Cardiac ventricle fibroblast (primary cell): ENCODE measurements around the gene IFITM10.

GRCh38 chr11:1685738-1686074, 11.3 kb upstream of the KRTAP5-6 start:
- RAMPAGE, long total RNA: no peak

GRCh38 chr11:1748941-1749598, 1.3 kb downstream of the IFITM10 start:
- RAMPAGE, long total RNA: no peak

GRCh38 chr11:1750388-1751245, at the start of gene IFITM10:
Gene IFITM10 (minus strand): TSS chr11:1750595.
- RAMPAGE, long total RNA: no peak

DNA sequence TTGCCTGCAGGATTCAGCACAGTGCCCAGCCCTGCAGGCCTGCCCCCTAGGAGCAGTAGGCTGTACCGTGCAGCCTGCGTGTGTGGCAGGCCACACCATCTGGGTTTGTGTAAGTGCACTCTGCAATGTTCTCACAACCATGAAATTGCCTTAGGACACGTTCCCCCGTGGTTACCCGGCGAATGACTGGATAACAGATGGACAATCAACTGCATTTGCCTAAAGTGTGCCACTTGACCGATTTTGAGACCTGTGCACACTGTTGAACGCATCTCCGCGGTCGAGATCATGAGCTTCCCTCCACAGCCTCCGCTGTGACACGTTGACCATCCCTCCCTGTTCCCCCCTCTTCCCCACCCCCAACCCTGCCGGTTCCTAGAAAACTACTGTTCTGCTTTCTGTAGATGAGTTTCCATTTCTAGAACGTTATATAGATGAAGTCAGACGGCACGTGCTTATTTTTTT, 22.1 kb upstream of the CTSD start:
- RAMPAGE, long total RNA: no peak

DNA sequence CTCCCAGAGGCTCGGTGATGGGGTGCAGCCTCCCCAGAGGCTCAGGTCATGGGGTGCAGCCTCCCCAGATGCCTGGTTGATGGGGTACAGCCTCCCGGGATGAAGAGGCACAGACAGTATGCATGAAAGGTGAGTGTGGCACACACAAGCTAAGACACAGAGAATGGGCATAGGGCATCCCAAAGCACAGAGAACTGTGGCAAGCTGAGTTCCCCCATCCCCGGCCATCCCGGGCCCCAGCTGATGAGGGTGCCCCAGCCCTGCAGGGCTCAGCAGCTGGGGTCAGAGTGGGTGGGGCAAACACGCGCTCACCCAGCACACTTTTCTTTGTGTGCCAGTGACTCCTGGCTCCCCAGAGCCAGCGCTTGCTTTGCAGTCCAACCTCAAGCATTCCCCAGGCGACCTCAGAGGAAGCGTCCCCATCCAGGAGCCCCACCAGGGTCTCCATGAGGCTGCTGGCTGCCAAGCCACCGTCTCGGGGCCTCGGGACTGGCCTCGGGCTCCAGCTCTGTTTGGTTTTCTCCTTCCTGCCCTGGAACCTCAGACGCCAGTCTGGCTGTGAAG, 4.7 kb upstream of the SYT8 start:
- RAMPAGE, long total RNA: no peak

- RAMPAGE, long total RNA: no peak
These were observed 18.3 kb downstream of the PRR33 start for GRCh38 chr11:1873072-1874135.

DNA sequence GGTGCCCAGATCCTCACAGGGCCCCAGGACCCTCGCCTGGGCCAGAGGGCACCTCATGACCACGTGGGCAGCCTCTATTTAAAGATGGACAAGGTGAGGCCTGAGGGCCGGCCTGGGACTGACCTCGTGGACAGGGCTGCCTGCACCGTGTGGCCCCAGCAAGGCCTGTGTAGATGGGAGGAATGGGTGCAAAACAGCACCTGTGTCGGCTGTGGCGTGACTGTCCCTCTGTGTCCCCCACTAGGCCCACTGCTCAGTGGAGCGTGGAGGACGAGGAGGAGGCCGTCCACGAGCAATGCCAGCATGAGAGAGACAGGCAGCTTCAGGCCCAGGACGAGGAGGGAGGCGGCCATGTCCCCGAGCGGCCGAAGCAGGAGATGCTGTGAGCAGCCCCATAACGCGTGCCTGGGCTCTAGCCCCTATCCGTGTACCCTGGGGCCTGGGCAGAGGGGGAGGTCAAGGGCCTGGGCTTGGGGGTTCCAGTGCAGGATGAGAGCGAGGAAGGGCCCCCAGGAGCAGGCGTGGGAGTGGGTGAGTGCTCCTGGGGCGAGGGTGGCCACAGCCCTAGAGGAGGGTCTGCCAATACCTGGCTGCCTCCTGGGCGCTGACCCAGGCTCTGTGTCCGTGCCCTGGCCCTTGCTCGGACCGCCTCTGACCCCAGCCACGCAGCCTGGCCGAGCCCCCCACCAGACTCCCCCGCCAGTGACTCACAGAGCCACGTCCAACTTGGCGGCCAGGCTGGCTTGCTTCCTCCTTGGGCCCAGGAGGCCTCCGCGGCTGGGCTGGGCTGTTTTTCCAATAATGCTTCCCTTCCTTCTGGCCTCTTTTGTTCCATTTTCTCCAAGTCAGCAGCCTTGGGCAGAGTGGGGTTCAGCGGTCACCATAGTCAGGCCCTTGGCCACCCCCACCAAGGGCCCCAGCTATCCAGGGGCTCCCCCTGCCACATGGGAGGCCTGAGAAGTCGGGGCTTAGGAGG, 11.6 kb downstream of the PRR33 start:
- RAMPAGE, long total RNA: no peak

- RAMPAGE, long total RNA: no peak
These were observed 5.3 kb upstream of the PRR33 start for GRCh38 chr11:1896828-1897495.

- RAMPAGE, long total RNA: no peak
These were observed 10.5 kb downstream of the TNNT3 start for GRCh38 chr11:1930007-1930448.

DNA sequence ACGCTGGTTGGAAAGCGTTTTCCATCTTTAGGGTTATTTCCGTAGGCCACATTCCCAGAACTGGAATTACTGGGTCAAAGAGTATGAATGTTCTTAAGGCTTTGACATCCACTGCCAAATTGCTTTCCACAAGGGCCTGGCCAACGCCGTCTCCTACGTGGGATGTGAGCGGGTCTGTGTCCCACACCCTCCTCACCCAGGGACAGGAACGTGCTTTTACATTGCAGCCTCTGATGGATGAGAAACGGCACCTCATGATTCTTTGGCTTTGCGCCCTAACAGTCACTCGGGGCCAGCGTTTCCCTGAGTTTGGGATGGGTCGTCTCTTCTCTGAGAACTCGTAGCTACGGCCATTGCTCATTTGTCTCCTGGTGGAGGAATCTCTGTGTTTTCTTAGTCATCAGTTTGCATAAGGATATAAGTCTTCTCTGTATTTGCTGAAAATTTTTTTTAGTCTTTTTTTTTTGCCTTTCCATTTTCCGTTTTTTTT, 11.8 kb downstream of the TNNT3 start:
- RAMPAGE, long total RNA: no peak

GRCh38 chr11:2132434-2133354, 6.5 kb downstream of the IGF2 start:
- RAMPAGE, long total RNA: no peak

DNA sequence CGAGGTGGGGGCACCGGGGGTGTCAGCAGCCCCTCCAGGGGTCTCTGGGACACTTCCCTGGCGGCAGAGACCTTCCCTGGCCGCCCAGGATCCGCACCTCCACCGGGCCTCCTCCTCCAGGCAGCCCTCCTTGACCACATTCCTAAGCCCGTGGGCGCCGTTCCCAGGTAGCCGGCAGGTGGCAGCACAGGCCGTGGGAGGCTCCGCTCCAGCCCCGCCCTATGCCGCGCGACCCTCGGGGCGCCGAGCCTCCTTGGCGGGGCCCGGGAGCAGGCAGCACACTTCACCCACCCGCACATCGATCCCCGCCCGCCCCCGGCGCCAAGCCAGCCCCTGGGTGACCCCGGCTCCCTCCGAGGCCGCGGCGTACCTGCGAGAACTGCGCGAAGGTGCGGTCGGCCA, 5.1 kb upstream of the INS start:
- RAMPAGE, long total RNA: no peak

- RAMPAGE, long total RNA: no peak
These were observed 31.7 kb upstream of the TH start for GRCh38 chr11:2203136-2203798.

DNA sequence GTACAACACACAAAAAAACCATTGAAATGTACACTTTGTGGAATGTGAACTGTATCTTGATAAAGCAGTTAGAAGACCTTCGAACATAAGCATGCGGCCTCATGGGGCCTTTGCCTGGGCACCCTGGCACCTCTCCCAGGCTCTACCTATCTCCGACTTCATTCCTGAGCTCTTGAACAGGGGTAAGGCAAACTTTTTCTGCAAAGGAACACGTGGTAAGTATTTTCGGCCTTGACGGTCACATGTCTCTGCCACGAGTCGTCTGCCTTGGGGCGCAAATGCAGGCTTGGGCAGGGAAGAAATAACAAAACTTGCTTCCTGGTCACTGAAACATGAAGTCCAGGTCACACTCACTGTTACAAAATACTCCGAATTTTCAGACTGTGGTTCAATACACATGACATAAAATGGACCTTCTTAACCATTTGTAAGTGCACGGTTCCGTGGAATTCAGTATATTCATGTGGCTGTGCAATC, 3.4 kb upstream of the ASCL2 start:
- RAMPAGE, long total RNA: no peak

GRCh38 chr11:2305949-2307029, 4.5 kb downstream of the TSPAN32 start:
- RAMPAGE, long total RNA: no peak

GRCh38 chr11:2374803-2375083, 2.4 kb upstream of the CD81 start:
- RAMPAGE, long total RNA: no peak

DNA sequence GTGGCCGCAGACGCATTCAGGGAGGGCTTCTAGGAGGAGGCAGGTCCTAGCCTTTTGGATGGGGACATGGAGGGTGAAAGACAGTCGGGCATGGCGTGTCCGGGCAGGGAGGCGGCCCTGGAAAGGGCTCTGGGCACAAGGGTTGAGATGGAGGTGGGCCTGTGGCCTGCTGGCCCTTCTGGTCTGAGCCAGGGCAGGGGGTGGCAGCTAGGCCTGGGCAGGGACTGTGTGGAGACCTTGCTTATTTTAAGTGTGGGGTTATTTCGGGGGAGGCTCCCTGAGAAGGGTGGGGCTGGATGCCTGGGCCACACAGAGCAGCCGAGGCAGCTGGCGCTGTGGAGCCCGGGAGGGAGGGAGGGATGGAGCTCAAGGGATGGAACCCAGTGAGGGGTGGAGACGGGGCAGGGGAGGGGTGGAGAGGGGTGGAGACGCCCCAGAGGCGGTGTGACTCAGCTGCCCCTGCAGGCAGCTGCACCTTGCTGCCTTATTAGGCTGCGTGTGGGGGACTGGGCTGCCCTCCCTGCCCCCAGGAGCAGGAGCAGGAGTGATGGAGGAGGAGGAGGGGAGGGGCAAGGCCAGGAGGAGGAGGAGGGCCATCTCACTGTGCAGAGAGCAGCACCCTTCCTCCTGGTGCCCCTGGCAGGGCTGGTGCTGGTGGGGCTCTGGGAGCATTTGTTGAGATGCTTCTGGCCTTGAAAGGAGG, 9.9 kb upstream of the TSSC4 start:
- RAMPAGE, long total RNA: no peak

GRCh38 chr11:2399342-2399995, 1.1 kb upstream of the TSSC4 start:
- RAMPAGE, long total RNA: no peak

- RAMPAGE, long total RNA: no peak
These were observed 4.6 kb downstream of the TSSC4 start for GRCh38 chr11:2405212-2405499.

GRCh38 chr11:2427106-2427648, 17.1 kb downstream of the TRPM5 start:
- RAMPAGE, long total RNA: no peak